Gallbladder (tissue), 1 donor: Measurements from ENCODE around the gene SPPL3.

DNA sequence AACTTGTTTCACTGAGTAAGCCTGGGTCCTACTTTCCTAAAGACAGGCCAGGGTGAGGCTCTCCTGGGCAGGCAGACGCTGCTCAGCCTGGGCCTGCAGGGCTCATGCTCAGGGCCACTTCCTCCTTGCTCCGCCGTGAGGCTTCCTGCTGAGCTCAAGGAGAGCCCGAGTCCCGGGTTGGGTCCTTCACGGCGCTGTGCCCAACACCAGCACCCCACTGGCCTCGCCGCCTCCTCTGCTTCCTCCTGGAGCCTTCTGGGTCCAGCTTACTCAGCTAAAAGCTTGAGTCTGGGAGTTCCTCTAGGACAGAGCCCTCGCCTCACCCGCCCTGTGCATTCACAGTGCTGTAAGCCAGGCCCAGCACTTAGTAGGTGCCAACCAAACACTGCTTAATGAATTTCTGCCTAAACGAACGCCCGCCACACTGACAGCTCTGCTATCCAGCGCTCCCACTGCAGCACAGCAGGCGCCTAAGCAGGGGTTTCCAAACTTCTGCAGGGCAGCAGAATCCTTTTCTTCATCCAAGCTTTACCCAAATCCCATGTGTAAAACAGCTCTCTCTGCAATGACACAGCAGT, 5.7 kb downstream of the RAB35 start:
- PRO-cap, result no peak

- PRO-cap, result no peak
These were observed 1.6 kb downstream of the RPLP0 start for GRCh38 chr12:120199353-120199733.

GRCh38 chr12:120209764-120210830, 9.2 kb upstream of the RPLP0 start:
- PRO-cap, result no peak

- PRO-cap, result unidirectional peak, plus-strand start at chr12:120224509; bidirectional peak, plus-strand start at chr12:120224823, minus-strand start at chr12:120224702
These were observed 23.3 kb upstream of the RPLP0 start for GRCh38 chr12:120223716-120225197.

DNA sequence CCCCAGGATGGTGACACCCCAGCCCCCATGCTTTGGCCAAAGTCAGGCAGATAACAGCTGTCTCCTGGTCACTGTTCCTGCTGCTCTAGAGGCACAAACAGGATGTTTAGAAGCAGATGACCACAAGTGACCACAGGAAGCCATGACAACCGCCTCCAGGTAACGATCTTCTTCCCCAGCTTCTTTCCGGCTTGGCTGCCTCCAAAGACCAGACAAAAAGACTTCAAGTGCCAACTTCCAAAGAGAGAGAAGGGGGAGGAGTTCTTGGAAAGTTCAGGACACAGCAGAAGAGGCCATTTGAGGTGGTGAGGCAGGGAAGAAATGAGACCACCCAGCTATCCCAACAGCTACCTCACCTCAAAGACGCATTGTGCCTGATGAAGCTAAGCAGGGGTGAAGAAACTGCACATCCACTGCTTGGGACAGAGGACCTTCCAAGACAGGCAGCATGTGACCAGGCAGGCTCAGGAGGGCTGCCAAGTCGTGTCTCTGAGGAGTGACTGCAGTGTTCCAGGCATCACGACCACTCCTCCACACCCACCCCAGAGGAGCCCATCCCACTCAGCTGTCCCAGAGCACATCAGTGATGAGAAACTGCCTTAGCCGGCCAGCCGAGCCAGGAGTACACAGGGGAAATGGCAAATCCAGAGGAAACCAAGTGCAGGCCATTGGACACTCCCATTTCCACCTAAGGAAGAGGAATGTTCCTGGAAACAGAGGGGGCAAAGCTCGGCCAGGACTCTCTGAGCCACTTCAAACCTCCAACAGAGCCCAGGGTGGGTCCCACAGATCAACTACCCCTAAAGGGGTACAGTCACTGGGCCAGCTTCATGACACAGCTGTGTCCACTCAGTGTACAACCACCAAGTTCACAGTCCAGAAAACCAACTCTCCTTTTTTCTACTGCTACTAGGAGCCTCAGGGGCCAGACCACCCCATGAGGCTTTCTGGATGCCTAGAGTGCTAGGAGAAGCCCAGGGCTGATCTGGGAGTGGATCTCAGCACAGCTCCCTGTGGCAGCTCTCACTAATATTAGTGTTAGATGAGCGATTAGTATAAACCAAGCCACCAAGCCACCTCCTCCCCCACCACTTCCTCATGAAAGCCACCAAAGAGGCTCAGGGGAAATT, 15.6 kb downstream of the PXN start:
- PRO-cap, result no peak

DNA sequence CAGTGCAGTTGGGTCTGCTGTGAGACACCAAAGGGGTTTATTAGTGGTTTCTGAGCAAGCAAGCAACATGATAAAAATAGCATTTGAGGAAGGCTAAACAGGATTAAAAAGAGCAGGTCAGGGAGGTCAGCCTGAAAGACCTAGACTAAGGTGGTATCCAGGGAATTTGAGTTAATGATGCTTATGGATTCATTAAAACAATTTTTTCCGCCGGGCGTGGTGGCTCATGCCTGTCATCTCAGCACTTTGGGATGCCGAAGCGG, 6.5 kb downstream of the SIRT4 start:
- PRO-cap, result no peak

DNA sequence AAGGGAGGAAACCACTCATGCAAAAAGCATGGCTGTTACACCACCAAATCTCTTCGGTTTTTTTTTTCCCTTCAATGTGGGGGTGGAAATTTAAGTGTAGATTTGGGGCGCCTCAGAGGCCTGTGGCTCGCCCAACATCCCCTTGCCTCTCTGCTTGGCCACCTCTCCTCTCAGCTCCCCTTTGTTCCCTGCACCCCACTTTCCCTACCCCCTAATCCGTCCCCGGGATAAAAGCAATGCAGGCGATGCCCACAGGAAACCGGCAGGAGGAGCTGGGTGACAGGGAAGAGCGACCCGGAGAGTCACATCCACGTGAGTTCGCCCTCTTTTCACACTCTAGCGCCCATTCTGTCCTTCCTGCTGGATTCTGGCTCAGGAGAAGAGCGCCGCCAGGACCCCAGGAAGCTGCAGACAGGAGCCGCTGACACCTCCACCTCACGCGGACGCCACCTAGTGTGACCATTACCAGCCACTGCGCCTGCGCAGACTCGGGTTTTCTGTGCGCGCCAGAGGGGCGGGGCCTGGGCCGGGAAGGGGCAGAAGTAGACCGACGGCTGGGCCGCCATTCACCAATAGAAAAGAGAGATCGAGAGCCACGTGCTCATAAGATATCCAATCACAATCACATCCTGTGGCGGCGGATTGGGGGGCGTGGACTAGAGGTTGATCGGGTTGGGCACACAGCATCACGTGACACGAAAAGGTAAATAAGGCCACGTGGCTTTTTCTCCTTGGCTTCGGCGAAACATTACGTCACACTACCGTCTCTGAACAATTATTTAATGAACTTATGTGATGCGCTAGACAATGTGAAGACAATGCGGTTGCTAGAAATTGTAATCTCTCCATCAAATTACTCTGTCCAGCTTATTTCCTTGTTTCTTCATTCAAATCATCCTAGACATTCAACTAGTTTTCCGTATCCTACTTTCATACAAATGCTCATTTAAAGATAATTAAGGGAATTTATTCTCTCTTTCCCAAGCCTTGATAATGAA, 10.2 kb downstream of the PLA2G1B start:
- PRO-cap, result bidirectional peak, plus-strand start at position 791 of the sequence, minus-strand start at position 452 of the sequence

- PRO-cap, result no peak
These were observed 20.2 kb upstream of the MSI1 start for GRCh38 chr12:120388903-120389735.

GRCh38 chr12:120468273-120468863, 1.2 kb downstream of the SRSF9 start:
- PRO-cap, result unidirectional peak, plus-strand start at chr12:120468716

DNA sequence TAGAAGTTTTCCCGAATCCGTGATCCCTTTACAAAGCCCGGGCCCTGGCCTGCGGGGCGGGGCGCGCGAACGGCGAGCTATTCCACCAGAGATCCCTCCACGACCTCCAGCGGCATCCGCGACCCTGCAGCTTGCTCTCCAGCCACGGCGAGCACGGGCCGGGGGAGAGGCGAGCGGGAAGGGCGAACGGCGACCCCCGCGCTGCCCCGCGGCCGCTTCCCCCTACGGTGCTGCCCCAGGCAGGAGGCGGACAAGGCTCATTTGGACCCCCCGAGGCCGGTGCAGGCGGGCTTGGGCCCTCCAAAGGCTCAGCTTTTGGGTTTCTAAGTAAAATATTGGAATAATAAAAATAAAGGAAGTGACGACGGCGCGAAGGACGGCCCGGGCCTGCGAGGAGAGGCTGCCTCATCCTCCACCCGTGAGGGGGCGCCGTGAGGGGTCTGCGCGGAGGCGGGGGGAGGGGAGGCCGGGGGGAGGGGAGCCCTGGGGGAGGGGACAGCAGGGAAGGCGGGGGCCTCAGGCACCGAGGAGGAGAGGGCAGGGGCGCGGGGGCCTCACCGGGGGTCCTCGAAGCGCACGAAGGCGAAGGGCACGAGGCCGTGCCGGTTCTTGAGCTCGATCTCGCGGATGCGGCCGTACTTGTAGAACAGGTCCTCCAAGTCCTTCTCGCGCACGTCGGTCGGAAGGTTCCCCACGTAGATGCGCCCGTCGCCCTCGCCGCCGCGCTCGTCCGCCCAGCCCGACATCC, 510 bp downstream of the SRSF9 start:
- PRO-cap, result no peak

DNA sequence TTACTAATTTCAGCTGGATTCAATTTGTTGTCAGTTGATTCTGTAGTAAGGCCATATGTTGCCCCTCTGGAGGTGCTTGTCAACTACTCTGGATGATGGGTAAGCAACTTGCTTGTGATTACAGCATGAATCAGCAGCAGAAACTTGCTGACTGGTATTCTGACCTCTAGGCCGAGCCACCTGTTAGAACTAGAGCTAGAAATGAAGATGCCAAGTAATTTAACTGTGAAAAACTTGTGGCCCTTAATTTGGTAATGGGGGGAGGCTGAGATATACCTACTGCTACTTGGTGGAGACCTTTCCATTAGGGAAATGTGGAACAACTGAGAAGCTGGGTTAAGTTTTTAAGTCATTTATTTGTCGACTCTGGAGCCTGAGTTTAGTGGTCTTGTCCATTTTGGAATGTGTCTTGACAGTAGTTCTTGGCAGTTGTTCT, 5.2 kb downstream of the RNF10 start:
- PRO-cap, result no peak

GRCh38 chr12:120548113-120548519, 14.0 kb downstream of the RNF10 start:
- PRO-cap, result no peak

DNA sequence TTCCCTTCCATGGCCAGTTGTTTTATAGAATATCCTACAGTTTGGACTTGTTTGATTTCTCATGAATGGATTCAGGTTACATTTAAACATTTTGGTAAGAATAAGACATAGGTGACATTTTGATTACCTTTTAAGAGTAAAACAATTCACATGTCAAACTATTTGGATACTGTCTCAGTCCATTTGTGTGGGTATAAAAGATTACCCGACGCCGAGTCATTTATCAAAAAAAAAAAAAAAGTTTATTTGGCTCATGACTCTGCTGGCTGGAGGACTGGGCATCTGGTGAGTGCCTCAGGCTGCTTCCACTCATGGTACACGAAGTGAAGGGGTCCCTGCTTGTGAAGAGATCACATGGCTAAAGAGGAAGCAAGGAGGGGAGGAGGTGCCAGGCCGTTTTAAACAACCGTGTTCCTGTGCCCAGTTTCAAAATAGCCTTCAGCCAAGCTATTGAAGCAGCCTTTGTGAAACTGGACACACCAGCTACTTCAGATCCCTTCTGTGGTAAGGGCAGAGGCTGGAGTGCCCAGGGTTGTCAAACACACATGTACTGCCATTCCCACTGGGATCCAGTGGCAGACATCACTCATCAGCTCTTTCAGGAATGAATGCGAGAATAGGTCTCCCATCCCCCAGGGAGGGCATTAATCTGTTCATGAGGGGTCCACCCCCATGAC, 7.7 kb downstream of the POP5 start:
- PRO-cap, result no peak

DNA sequence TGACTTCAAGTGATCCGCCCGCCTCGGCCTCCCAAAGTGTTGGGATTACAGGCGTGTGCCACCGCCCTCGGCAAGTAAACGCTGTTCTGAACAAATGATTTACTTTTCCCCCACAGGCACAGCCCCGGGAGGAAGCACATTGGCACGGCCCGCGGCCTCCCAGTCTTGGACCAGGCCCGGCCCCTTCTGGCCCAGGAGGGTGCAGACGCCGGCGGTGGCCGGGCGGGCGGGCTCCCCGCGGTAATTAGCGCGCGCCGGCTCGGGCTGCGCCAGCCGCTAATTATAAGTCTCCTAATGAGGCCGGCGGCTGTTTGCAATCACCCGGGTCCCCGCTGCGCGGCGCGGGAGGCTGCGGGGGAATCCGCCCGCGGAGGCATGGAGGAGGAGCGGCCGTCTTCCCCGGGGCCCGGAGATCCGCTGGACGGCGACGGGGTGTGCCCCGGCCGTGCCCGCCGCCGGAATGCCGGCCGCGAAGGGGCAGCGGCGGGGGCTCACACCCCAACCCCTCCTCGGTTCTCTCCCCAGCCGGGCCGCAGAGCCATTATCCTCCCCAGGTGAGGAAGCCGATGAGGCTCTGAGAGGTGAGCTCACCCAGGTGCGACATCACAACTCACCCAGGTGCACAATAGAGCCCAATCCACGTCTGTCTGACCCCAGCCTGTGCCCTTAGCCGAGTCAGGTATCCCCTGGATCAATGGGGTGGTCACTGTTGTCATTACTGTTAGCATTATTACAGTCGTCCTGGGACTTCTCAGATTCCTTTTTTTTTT, 3.4 kb upstream of the POP5 start:
- PRO-cap, result no peak

DNA sequence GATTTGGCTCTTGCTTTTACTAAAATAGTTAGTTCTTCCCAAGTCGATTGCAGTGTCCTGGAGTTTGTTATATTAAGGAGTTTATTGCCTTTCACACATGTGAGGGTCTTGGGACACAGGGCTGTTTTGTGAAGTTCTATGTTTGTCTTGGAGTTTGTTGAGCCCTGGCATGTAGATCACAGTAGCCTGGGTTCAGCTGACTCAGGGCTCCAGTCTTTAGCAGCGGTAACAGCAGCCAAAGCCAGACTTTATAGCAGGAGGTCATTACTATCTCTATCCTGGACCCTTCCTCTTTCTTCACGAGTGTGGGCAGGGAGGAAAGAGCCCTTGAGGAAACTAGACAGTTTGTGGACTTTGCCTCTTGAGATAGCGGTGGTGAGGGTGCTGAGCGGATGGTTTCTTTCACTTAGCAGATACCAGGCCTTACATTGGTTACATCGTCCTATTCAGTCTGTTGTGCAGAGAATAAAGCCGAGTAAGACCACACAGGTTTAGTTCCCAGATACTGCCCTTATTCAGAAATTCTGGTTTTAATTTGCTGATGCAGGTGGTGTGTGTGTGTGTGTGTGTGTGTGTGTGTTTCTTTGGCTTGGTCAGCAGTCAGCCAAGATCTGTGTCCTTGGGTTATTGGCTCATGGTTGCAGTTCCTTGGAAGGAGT, 1.8 kb downstream of the MLEC start:
- PRO-cap, result no peak

DNA sequence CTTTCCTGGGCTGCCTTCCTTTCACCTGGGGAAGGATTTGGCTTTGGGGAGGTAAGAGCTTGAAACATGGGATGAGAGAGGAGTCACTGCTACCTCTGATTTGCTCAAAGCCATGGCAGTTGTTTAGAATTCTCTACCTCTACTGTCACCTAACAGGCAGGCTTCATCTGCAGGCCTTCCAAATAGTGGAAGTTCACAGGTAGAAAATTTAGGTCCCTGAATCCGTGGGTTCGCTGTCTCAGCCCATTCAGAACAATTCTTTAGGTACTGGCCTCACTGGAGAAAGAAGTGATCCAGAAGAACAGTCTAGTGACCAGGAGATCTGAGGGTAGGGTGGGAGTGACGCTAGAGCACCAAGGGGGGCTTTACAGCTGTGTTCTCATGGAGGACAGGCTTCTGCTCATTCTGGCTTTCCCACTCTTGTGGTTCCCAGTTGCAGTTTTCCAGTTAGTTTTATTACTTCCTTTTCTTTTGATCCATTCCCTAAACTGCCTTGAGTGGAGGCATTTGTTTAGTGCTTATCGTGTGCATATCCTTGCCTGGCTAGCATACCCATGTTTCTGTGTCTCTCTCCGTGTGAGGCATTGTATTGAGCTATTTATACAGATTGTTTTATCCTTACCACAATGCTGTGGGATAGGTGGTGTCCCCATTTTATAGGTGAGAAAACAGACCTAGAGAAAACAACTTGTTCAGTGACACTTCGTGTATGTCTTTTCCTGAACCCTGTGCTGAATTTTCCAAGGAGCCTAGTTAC, 3.9 kb downstream of the MLEC start:
- PRO-cap, result no peak

GRCh38 chr12:120697605-120698404, 10.9 kb downstream of the MLEC start:
- PRO-cap, result no peak

- PRO-cap, result no peak
These were observed 16.5 kb downstream of the ACADS start for GRCh38 chr12:120742092-120742464.

DNA sequence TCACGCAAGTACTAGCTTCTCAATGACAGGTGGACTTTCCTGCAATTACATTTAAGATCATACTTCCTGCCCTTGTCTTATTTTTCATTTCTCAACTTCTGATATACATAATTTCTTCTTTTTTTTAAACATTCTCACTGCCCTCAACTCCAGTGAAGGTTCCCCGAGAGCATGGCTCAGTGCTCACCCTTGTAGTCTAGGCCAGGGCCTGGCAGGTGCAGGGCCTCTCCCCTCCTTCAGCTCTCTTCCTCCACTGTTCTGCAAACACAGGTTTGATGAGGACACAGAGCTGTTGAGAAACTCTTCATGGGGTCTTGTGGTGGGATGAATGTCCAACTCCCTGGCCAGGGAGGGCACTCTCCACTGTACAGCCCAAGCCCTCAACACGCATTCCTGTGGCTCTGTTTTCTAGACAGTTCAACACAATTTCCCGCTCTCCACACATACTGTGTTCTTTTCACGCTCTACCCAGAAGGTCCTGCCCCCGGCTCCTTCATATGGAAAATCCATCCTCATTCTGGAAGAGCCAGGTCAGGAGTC, 45.9 kb downstream of the ACADS start:
- PRO-cap, result no peak

DNA sequence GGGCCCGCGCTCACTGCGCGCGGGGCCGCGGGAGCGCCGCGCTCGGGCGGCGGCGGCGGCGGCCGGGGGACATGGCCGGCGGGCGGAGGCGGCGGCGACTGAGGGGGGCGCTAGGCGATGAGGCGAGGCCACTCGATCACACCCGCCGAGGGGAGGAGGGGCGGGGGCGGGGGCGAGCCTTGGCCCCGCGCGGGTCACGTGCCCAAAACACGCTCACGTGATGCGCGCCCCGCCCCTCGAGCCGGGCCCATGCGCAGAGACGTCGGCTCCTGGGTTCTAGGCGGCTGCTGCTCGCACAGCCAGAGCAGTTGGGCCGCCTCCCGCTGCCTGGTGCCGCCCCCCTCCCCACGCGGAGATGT, at the start of gene SPPL3:
Gene SPPL3, minus strand, starts transcription at position 155 of the 359 bp plus-strand sequence.
- PRO-cap, result bidirectional peak, plus-strand start at position 256 of the sequence, minus-strand start at position 155 of the sequence